Metastatic Breast Carcinoma in the Brain (tissue), 10 donors: ENCODE measurements around a stretch of chr5.

GRCh38 chr5:78595018-78595507, 53.5 kb downstream of the LHFPL2 start:
- PRO-cap, 10 experiments = peak in 4 of 10 experiments; most common plus-strand start chr5:78595449 (in 4); most common minus-strand start chr5:78595143 (in 3)

GRCh38 chr5:78699462-78700269, 51.1 kb upstream of the LHFPL2 start:
- PRO-cap, 10 experiments = peak in 1 of 10 experiments; most common plus-strand start chr5:78700144 (in 1); most common minus-strand start chr5:78699972 (in 1)

DNA sequence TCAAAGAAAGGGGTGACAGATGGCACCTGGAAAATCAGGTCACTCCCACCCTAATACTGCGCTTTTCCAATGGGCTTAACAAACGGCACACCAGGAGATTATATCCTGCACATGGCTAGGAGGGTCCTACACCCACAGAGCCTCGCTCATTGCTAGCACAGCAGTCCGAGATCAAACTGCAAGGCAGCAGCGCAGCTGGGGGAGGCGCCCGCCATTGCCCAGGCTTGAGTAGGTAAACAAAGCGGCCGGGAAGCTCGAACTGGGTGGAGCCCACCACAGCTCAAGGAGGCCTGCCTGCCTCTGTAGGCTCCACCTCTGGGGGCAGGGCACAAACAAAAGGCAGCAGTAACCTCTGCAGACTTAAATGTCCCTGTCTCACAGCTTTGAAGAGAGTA, 61.4 kb upstream of the LHFPL2 start:
- PRO-cap, 10 experiments = peak in 1 of 10 experiments; most common minus-strand start position 228 of the sequence (in 1)

DNA sequence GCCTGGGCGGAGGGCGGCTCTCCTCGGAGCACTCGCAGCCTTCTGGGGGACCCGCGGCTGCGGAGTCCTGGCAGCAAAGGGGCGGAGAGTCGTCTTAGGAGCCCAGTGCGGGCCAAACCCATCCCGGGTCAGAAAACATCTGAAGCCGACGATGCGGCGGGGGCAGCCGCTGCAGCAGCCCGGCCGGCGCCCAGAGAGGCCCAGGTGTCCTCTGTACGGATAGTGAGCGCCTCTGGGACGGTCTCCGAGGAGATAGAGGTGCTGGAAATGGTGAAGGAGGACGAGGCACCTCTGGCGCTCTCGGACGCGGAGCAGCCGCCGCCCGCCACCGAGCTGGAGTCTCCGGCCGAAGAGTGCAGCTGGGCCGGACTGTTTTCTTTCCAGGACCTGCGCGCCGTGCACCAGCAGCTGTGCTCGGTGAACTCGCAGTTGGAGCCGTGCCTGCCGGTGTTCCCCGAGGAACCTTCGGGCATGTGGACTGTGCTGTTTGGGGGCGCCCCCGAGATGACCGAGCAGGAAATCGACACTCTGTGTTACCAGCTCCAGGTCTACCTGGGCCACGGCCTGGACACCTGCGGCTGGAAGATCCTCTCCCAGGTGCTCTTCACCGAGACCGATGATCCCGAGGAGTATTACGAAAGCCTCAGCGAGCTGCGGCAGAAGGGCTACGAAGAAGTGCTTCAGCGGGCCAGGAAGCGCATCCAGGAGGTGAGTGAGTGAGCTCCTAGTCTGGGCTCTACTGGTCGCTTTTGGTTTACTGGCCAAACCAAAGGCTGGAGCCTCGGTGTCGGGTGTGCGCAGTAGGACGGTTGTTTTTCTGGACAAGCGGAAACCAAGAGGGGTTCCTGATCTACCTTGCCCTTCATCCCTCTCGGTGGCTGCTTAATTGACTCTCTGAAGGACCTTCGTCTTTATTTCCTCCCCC, 1.3 kb downstream of the JMY start:
- PRO-cap, 10 experiments = peak in 10 of 10 experiments; most common plus-strand start position 131 of the sequence (in 7); most common minus-strand start position 44 of the sequence (in 5)

- PRO-cap, 10 experiments = no peak in any of the 10 experiments
These were observed 87.7 kb downstream of the JMY start for GRCh38 chr5:79323621-79324027.

DNA sequence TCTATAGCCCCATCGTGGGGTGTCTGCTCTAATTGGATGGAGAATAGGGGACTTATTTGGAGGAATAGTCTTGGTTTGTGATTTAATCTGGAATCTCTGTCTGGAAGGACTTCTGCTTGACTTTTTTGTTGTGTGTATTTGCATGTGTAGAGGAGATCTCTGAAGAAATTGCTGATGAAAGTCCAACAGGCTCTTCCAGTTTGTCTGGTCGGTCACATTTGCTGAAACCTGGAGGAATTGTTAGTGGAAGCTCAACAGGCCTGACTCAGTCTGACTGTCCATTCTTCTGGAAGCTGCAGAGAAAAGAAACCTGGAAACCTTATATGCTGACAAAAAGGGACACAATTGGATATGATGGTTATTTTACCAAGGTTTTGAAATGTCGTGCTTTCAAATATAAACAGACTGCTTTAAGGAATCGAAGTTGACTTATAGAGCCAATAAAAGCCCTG, 33.4 kb upstream of the TENT2 start:
- PRO-cap, 10 experiments = peak in 5 of 10 experiments; most common plus-strand start position 268 of the sequence (in 5)

DNA sequence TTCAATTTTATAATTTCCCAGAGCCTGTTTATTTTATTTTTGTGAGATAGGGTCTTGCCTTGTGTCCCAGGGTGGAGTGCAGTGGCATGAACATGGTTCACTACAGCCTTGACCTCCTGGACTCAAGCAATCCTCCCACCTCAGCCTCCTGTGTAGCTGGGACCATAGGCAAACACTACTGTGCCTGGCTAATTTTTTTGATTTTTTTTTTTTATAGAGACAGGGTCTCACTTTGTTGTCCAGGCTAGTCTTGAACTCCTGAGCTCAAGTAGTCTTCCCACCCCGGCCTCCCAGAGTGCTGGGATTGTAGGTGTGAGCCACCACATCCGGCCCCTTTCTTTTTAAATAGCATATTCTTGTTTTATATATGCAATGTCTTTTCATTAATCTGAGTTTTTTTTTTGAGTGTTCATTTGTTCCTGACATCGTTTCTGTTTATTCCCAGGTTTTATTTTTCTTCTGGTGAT, 6.0 kb downstream of the TENT2 start:
- PRO-cap, 10 experiments = no peak in any of the 10 experiments

DNA sequence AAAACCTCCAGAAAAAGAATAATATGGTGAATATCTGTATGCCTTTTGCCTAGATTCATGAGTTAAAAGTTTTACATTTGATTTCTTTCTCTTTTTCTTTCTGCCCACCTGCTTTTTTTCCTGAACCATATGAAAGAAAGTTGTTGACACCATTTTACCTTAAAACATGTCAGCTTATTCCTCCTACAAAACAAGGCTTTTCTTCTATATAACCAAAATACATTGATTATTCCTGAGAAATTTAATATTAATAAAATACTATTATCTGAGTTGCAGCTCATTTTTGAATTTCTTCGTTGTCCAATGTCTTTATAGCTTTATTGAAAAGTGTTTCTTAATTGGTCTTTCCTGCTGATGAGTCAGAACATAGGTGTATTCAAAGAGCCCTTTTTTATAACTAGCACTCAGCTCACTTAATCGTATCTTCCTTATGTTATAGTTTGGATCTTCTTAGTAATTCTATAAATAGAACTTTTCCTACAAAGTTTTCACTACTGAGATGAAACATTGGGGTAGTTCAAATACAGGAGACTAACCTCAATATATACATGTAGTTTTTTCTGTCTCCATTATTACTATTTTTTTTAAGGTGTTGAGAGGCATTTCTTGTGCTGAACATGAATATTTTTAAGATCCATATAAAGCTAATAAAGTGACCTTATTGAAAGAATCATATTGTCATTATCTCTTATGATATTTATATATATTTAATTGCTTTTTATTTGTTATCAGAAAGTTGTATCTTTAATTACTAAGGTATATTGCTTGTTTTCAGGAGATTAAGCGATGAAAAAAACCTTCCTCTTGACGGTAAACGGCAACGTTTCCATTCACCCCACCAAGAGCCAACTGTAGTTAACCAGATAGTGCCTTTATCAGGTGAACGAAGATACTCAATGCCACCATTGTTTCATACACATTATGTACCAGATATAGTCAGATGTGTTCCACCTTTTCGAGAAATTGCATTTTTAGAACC, 10.5 kb downstream of the TENT2 start:
- PRO-cap, 10 experiments = no peak in any of the 10 experiments

GRCh38 chr5:79642405-79643399, 30.5 kb downstream of the TENT2 start:
- PRO-cap, 10 experiments = no peak in any of the 10 experiments

DNA sequence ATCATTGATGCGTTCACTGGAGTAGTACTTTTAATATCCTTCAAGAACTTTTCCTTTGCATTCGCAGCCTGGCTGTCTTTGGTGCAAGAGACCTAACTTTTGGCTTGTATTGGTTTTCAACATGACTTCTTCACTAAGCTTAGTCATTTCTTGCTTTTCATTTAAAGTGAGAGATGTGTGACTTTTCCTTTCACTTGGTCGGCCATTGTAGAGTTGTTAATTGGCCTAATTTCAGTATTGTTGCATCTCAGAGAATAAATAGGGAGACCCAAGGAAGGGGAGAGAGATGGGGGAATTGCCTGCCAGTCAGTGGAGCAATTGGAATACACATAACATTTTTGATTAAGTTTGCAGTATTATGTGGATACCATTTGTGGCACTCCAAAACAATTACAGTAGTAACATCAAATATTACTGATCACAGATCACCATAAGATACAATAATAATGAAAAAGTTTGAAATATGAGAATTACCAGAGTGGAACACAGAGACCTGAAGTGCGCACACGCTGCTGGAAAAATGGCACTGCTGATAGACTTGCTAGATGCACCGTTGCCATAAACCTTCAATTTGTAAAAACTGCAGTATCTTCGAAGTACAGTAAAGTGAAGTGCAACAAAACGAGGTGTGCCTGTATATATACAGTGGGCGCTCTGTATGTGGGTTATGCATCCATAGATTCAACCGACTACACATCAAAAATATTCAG, 26.2 kb upstream of the CMYA5 start:
- PRO-cap, 10 experiments = no peak in any of the 10 experiments

DNA sequence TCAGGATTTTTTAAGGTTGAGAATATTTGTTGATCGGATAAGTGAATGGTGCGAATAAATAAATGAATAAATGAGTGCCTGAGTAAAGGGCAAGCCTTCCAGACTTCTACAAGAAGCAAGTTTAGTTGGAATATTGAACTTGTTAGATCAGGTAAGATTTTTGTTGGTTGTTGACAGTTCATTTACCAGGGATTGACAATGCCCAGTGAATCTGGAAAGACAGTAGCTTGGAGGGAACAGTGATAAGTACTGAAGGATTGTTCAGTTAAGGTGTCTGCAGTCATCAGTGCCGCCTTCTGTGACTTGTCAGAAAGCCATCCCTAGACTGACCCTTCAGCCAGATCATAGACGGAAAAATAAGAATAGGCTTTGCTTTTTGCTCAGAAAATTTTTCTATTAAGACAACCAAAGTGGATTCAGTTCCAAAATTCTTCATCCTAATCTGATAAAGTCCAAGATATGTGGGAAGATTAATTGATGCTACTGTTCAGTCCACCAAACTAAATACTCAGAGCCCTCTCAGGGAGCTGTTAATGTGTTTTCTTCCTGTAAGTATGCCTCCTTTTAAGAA, 6.4 kb downstream of the CMYA5 start:
- PRO-cap, 10 experiments = no peak in any of the 10 experiments

DNA sequence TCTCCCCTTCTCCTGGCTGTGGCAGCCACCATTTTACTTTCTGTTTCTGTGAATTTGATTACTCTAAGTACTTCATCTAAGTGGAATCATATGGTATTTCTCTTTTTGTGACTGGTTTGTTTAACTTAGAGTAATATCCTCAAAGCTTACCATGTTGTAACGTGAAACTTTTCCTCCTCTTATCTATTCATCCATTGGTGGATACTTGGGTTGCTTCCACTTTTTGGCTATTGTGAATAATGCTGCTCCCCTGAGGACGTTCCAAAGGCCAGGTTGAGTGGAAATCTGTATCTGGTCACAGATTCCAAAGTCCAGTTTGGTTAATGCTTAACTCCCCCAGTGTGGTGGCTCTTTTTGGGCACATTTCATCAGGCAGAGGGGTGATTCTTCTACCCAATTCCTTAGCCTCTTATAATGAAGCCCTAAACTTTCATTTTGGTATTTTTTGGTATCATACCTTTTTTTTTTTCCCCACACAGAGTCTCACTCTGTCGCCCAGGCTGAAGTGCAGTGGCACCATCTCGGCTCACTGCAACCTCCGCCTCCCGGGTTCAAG, 65.3 kb downstream of the CMYA5 start:
- PRO-cap, 10 experiments = no peak in any of the 10 experiments

GRCh38 chr5:79775289-79775687, 85.7 kb downstream of the CMYA5 start:
- PRO-cap, 10 experiments = no peak in any of the 10 experiments

DNA sequence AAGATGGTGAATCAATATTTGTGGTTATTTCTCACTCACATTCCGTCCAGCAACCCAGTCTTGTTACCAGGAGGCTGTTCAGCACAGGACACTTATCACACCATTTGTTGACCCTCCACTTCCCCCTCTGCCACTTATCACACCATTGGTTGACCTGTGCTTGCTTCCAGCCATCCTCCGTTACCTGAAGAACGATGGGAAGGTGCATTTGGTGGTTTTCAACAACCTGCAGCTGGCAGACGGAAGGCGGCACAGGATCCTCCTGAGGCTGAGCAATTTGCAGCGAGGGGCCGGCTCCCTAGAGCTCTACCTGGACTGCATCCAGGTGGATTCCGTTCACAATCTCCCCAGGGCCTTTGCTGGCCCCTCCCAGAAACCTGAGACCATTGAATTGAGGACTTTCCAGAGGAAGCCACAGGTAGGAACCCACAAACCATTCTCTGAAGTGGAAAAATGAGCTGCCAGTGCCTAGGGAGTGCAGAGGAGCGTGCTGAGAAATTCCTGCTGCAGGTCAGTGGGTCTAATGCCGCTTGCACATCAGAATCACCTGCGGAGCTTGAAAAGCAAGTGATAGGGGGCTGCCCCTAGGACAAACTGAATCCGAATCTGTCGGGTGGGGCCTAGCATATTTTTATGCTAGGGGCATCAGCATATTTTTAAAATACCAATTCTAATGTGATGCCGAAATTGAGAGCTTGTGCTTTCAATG, 20.6 kb downstream of the THBS4 start:
- PRO-cap, 10 experiments = peak in 1 of 10 experiments; most common plus-strand start position 464 of the sequence (in 1); most common minus-strand start position 274 of the sequence (in 1)

GRCh38 chr5:80067714-80068315, 32.7 kb downstream of the THBS4 start:
- PRO-cap, 10 experiments = no peak in any of the 10 experiments

GRCh38 chr5:80139465-80139940, 104.4 kb downstream of the THBS4 start:
- PRO-cap, 10 experiments = no peak in any of the 10 experiments

DNA sequence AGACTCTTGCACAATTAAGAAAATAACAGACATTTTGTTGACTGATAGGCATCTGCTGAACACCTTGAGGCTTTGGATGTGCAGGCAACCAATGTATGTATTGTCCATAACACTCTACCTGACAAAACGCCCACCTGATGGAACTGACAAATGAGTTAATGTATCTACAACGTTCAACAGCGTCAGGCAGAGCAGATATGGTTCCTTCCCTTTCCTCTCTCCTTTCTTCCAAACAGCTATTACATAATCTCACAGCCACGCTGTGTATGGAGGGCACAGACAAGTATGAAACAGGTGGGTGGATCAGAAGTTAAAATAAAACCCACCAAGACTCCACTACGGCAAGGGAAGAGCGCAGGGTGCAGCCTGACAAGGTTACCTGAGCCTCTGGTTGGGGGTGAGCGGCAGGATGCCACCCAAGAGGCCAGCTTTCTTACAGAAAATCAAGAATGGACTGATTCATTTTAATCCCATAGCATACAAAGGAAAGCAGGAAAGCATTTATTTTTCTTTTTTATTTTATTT, 105.9 kb downstream of the SERINC5 start:
- PRO-cap, 10 experiments = no peak in any of the 10 experiments

DNA sequence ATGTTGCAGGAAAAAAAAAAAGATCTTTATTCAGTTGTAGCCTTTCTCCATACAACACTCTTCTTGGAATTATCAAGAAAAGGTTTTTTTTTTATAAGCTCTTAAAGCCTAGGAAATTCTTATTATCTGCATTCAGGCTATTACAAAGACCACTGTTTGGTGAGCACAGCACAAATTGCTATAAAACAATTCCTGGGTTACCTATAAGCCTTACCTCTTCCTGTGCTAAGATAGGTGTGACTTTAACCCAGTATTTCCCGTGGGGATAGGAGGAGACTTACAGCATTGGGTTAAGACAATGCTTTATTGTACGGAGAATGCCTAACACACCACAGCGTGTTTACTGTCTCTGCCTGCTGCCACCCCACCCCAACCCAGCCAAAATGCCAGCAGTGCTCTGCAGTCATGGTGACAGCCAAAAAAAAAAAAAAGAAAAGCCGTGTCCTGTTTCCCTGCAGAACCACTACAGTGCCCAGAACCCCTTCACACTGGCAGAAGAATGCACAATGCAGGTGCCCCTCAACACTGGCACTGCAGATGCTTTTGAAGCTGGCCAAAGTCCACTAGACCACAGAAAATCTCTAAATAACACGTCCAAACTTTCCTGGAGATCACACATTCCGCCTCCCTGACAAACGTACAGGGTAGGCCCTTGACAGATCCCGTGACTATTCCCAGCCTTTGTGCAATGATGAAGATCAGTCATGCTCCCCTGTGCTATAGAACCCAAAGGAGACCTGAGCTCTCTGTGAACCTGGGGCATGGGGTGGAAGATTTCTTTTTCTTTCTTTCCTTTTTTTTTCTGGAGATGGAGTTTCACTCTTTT, 102.2 kb downstream of the SERINC5 start:
- PRO-cap, 10 experiments = no peak in any of the 10 experiments

GRCh38 chr5:80182795-80183638, 72.8 kb downstream of the SERINC5 start:
- PRO-cap, 10 experiments = no peak in any of the 10 experiments

DNA sequence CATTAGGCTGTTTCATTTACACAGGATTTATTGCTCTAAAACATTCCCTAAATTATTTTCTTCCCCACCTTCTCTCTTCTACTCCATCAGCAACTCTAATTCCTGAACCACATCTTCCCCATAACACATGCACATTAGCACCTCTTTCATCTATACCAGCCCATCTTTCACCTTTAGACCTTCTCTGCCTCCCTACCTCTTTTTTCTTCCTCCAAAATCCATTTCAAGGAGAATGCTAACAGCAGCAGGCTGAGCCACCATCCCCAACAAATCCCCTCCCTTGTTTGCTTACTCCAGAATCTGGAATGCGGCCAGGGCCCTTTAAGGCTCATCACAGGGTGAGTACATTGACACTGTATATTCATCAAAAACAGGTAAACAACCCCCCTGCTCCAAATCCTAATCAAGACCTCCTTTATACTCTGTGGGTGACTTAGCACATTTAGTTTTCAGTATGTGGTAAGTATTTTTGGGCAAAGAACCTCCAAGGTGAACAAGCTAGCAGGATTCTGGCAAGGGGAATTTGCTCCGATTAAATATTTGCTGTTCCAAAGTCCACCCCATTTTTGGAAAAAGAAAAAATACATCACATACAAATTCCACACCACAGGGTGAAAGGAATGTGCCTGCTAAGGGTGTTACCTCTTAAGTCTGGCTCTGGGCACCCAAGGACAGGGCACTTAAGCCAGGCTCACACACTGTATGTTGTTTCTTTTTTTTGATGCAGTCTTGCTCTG, 71.5 kb downstream of the SERINC5 start:
- PRO-cap, 10 experiments = peak in 1 of 10 experiments; most common plus-strand start position 648 of the sequence (in 1)